ENCODE measurements around a stretch of chr15.

- PRO-cap, result no peak
Measured at GRCh38 chr15:58990895-58991710, 3.6 kb downstream of the RNF111 start.

- PRO-cap, result no peak
Measured at GRCh38 chr15:59236542-59236822, 29.8 kb downstream of the LDHAL6B start.

DNA sequence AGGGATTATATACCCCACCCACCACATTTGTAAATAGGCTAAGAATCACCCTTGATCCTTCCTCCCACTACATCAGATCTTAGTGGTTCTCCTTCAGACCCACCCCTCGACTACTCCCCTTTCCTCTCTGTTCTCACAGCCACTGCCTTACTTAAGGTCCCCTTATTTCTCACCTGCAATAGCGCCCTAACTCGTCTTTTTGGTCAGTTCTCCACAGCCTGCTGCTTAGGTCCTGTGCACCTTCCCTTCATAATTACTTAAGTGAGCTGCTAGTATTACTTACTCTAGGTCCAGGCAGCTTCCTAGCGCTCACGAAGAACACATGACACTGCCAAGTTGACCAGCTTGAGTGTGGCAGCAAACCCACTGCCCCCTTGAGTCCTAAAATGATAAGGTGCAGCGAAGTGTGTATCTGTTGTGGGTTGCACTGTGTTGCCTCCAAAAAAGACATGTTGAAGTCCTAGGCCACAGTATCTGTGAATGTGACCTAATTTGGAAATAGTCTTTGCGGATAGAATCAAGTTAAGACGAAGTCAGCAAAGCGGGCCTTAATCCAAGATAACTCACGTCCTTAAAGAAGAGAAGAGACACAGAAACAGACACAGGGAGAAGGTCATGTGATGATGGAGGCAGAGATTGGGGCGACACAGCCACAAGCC lies 62.7 kb downstream of the MYO1E start:
- PRO-cap, result no peak

DNA sequence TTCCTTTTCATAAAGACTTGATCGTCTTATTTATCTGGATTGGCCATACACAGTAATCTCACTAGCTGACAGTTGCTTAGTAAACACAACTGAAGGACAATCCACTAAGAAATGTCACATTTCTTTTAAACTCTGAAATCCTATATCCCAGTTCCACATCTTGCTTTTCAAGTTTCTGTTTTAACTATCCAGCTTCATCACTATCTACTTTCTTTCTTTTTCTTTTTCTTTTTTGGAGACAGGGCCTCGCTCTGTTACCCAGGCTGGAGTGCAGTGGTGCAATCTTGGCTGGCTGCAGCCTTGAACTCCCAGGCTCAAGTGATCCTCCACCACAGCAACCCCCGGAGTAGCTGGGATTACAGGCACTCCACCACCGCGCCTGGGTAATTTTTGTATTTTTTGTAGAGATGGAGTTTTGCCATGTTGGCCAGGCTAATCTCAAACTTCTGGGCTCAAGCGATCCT lies 39.6 kb downstream of the MYO1E start:
- PRO-cap, result no peak

DNA sequence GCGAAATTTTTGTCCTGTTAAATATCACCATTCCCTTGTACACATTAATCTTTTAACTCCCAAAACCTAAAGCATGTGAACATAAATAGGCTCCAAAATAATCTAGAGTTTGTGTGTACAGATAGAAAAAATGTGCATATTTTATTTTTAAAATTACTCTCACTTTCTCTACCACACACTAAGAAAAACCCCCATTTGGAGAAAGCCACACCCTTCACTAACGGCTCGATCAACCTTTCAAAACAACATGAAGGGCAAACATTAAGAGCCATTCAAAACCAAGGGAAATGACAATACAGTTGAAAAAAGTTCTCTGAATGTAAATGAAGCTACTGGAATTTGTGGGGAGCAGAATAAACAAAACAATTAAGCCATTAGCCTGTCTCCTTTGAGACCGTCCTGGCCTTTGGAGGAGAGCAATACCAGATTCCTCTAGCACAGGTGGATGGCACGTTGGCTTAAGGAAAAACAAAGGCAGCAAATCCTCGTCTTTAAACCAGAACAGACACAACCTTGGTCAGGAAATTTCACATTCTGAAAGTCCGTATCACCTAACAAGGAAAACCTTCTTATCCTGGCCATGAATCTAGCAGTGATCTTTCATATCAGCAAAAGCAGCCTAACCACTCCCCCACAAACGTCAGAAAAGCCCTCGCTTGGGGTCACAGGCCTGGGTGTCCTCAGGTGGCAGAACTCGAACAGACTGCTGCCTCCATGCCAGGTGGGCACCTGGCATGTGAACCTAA lies 18.7 kb downstream of the MYO1E start:
- PRO-cap, result no peak

GRCh38 chr15:59354589-59355018 lies 18.1 kb downstream of the MYO1E start:
- PRO-cap, result no peak

GRCh38 chr15:59516577-59517008 lies 78.6 kb downstream of the FAM81A start:
- PRO-cap, result no peak

GRCh38 chr15:59614913-59615559 lies 3.5 kb downstream of the GCNT3 start:
- PRO-cap, result no peak

DNA sequence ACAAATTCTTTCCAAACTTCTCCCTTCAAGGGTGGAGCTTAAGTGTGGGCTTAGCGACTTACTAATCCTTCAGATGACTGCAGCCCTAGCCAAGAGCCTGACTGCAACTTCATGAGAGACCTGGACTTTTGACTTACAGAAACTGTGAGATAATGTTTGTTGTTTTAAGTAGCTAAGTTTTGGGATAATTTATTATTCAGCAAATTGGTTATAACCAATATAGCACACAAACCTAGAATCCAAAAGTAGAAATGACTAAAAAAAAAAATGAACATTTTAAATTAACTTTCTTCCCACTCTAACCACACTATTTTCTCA lies 22.1 kb upstream of the ANXA2 start:
- PRO-cap, result no peak

- PRO-cap, result no peak
Measured at GRCh38 chr15:60495776-60496240, 16.9 kb upstream of the ICE2 start.

GRCh38 chr15:60570980-60571530 lies 92.1 kb upstream of the ICE2 start:
- PRO-cap, result no peak

DNA sequence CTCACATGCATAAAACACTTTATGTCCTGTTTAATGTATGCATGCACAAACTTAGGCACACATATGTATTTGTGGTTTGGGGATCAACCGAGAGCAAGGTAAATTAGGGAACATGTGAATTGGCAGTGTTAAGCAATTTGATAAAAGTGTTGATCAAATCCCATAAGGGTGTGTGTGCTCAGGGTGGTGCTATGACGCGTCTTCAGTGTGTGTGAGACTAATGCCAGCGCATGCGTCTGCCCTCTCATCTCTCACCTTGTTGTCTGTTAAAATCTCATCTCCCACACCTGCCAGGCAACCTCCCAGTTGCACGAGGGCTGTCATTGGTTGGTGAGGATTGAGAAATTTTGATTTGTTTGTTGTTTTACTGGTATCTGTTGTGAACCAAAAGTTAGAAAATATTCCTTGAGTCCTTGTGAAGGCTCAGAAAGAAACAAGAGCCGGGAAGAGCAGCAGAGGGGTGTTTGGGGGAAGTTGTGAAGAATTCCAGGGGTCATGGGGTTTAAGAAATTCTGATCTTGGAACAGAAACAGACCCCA lies 137.2 kb upstream of the ICE2 start:
- PRO-cap, result no peak

- PRO-cap, result unidirectional peak, plus-strand start at chr15:60776585
Measured at GRCh38 chr15:60776405-60776780, 297.5 kb upstream of the ICE2 start.

DNA sequence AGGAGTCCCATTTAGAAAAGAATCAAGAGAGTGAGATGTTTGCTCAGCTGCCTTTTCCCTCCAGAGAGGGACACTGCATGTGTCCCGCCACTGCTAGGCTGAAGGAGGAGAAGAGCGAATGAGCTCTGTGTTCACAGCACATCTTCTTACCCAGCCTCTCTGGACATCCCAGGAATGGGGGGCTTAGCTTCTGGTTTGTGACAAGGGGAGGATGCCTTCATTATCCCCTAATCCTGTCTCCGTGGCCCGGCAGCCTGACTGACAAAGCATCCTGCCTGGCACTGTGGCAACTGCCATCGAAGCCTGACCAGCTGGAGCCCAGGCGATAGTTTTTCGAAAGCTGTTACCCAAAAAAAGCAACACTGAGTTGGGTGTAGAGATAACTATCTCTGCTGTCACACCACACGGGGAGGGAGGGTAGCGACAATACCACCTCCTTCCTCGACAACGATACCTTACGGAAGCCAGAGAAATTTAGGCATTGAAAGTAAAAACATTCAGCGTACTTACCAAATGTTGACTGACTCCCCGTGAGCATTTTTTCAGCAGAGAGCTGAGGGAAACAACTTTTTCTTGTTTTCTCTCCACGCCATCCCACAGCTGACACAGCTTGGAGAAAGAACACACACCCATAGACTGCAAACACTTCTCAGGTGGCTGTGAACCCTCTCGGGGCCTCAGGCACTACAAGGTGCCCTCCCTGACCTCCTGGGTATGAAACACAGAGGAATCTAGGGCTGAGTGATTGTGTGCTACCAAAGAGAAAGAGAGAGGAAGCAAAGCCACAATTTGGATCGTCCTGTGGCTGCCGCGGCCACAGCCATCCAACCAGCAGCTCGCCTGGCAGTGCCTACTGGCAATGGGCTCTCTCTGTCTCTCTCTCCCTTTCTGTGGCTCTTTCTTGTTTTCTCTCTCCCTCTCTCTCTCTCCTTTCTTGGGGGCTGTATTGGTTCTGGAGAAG lies 361.9 kb upstream of the ICE2 start:
- PRO-cap, result no peak

DNA sequence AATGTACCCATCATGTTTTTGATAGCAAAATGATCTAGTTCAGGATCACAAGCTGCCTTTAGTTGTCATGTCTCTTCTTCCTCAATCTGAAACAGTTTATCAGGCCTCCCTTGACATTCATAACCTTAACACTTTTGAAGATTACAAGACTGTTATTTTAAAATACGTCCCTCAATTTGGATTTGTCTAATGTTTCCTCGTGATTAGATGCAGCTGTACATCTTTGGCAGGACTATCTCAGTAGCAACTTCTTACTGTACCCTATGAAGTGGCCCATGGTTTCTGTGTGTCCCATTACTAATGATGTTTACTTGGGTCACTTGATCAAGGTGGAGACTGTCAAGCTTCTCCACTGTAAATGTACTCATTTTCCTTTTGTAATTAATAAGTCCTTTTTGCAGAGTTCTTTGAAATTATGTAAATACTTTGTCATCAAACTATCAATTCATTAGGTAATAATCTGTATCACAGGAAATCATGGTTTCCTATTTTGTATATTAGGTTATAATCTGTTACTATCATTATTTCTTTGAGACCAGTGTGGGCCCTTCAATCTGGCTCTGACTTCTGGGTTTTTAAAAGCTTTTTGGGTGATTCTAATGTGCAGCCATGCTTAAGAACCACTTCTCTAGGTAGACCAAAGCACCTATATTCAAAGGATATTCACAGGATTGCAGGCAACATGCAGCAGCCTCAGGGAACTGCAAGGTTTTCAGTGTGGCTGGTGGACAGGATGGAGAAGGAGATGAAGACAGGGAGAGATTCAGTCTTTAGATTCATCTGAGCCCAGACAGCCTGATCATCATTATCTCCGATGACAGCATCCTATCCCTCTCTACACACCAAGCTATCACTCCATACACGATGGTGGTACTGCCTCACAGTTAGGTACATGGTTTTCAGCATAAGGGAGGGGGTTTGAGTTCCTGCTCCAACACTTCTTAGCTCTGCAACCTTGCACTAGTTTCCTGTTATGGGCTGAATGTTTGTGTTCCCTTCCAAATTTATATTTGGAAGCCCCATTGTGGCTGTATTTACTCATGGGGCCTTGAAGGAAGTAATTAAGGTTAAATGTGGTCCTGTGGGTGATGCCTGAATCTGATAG lies 259.9 kb downstream of the RORA start:
- PRO-cap, result no peak

DNA sequence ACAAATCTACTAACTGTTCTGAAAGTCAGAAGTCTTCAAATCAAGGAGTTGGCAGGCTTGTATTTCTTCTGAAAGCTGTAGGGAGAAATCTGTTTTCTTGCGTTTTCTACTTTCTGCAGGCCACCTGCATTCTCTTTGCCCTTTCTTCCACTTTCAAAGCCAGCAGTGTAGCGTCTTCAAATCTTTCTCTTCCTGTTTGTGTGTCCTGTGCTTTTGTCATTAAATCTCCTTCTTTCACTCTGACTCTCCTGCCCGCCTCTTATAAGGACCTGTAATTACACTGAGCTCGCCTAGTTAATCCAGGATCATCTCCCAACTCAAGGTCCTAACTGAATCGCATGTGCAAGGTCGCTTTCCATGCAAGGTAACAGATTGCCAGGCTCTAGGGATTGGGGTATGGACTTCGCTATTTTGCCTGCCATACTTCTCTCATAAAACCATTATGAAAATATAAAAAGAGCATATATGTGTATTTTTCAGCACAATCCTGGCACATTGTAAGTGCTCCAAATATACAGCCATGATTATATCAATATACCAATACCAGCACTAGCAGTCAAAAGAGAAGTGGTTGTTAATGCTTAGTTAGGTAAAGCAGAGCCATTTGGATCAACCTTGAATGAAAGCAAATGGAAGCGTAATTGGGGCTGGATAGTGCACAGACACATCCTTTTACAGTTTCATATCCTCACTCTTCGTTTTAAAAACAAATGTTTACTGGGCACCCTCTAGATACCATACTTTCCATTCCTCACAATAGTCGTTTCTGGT lies 58.7 kb downstream of the RORA start:
- PRO-cap, result no peak

DNA sequence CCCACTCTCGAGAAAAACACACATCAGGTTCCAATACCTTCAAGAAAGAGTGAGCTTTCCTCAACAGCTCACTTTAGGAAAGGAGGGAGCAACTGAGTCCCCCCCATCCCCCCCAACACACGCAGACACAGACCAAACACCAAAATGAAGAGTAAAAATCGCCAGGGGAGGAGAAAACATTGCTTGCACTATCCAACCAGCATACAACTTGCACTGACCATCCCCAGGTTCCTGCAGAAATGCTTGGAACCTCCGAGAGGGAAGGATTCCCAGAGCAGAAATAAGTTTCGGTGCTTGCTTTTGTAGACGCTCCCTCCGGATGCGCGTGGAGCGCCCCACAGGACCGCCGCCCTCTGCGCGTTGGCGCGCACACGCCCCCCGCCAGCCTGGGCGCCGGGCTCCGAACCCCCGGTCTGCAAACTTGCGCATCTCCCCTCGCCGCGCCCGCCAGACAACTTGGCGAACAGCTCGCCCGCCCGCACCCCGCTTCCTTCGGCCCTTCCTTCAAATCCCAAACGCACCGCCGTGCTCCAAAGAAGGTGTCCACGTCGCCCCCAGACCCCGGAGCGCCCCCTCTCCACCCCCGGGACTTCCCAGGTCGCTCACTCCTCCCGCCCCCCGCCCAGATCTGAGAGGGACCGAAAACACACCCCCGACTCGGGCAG lies 1.1 kb downstream of the RORA start:
- PRO-cap, result no peak

GRCh38 chr15:61558085-61558555 lies 329.0 kb upstream of the RORA start:
- PRO-cap, result no peak

- PRO-cap, result unidirectional peak, plus-strand start at chr15:62059545
Measured at GRCh38 chr15:62059296-62059599, 999 bp downstream of the VPS13C start.

- PRO-cap, result no peak
Measured at GRCh38 chr15:62075831-62076398, 9.1 kb downstream of the C2CD4A start.